Colon Carcinoma Metastatic in the Brain (tissue), 2 donors: ENCODE measurements around the genes MAPK4, ME2 and CCDC68.

DNA sequence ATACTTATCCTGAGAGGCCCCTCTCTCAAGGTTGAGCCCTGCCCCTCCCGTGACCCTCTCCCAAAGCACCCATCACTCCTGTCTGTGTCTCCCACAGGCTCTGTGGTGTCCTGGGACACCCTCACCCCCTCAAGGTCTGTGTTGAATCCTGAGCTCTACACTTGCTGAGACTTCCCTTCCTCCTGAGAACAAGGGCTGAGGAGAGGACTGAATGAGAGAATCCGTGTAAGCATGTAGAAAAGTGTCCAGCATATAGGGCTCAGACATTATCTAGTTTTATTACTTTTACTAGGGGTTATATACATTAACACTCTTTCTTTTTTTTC is 125.5 kb upstream of the ACAA2 start:
- PRO-cap, 2 experiments, result no peak in any of the 2 experiments

DNA sequence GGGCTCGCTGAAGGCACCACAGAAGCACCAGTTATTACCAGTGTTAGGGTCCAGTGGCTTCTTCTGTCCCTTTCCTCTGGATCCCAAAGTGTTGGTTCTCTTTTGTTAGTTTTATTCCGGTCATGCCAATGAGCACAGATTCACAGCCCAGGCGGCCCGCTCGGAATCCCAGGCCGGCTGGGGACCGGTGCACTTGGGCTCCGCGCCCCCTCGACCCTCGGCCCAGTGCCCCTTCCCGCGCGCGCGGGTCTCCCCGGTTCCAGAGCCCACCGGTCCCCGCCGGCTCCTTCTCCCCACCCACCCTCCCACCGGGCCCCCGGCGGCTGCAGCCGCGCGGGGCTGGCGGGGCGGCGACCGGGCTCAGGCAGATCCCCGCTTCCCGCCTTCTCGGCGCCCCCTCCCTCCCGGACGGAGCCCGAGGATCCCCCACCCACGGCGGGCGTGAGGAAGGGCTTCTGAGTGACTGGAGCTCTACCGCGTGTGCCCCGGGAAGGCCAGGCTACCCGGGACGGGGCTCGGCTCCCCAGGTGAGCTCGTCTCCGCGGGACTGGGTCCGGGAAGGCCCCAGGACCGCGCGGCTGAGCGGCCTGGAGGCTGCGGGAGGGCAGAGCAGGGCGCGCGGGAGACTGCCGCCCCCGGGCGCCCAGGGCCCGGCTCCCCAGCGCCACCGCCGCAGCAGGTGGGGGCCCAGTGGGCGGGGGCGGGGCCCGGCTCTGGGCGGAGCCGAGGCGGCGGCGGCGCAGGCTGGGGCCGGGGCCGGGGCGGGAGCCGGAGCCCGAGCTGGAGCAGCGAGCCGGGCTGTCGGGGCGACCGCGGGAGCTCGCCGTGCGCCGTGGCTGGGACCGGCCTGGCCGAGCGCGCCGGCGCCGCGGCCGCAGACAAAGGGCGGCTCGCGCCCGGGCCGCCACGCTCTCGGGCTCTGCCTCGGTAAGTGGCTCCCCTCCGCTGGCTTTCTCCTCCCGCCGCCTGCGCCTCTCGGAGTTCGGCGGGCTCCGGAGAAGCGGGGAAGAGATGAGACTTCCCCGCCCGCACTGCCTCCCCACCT is at the start of gene MAPK4:
Gene MAPK4 (plus strand): TSS at position 771 of the 1,045 bp plus-strand sequence.
- PRO-cap, 2 experiments, result no peak in any of the 2 experiments

DNA sequence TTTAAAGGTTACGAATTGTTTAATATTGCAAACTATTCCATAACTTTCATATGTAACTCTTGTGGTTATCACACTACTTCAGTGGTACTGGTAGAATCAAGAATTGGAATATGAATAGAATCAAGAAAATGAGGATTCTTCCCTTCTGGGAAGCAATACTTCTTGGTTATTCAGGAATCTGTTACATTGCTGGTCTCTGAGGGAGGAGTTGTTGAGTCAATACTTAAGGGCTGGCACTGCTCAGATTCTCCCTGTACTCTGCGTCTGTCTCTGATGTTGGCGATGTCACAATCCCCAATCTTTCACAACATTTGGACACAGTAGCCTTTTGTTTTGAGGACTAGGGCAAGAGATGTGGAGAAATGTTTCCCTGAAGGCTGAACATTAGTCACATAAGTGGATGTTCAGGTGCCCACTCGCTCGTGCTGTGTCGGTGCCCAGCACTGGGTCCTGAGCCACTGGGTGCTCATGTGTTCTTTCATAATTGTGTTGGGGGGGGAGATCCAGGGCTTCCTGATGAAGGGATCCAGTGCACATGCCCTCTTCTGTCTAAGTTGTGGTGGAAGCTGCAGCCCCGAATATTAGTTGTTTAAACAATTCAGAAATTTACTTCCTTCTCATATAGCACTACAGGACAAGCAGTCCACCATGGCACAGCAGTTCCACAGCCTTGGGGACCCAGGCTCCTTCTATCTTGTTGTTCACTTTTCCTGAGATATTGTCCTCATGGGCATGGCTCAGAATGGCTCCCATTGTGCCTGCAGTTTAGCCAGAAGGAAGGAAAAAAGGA is 55.0 kb downstream of the MAPK4 start:
- PRO-cap, 2 experiments, result no peak in any of the 2 experiments

- PRO-cap, 2 experiments, result no peak in any of the 2 experiments
These were observed 94.7 kb downstream of the MAPK4 start for GRCh38 chr18:50654629-50655015.

DNA sequence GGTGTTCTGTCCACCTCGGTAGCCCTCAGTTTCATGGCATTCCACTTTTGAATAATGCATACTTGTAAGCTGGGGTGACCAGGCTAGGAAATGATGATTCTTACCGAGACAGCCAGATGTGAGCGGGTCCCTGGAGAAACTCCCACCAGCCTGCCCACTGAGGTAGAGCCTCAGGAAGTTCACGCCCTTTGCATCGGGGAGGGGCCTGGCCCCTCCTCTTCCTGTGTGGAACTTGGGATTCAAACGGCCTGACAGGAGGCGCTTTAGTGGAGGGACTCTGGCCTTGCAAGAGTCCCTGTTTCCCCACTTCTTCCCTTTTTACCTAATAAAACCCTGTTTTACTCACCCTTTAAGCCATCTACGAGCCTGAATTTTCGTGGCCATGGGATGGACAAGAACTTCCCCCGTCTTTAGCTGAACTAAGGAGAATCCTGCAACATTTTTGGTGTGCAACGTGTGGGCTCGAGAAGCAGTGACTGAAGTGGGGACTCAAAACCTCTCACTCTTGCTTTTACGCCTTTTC is 44.6 kb downstream of the MRO start:
- PRO-cap, 2 experiments, result no peak in any of the 2 experiments

DNA sequence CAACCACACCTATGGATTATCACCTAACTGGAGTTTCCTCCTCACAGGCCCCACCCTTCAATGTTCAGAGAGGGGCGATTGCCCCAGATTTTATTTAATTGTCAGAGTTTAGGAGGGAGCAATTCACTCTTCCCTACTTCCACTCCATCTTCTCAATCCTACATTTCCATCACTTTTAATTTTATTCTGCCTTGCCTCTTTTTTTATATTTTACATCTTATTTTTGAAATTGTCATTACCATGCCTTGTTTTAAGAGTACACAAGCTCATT is 937 bp upstream of the ME2 start:
- PRO-cap, 2 experiments, result peak in 1 of 2 experiments; most common plus-strand start position 97 of the sequence (in 1)

GRCh38 chr18:50878317-50879269 is at the start of gene ME2:
TSS of gene ME2 (plus strand) at chr18:50879118.
- PRO-cap, 2 experiments, result peak in 2 of 2 experiments; most common plus-strand start chr18:50879205 (in 2); most common minus-strand start chr18:50878989 (in 2)

- PRO-cap, 2 experiments, result no peak in any of the 2 experiments
These were observed 16.4 kb downstream of the ELAC1 start for GRCh38 chr18:50984102-50984844.

GRCh38 chr18:51065327-51065784 is 35.3 kb downstream of the SMAD4 start:
- PRO-cap, 2 experiments, result no peak in any of the 2 experiments

- PRO-cap, 2 experiments, result no peak in any of the 2 experiments
These were observed 65.6 kb downstream of the MEX3C start for GRCh38 chr18:51131871-51132337.

- PRO-cap, 2 experiments, result no peak in any of the 2 experiments
These were observed 55.9 kb downstream of the MEX3C start for GRCh38 chr18:51141583-51141994.

- PRO-cap, 2 experiments, result no peak in any of the 2 experiments
These were observed 457.4 kb upstream of the MEX3C start for GRCh38 chr18:51654945-51655298.

- PRO-cap, 2 experiments, result no peak in any of the 2 experiments
These were observed 66.3 kb upstream of the DCC start for GRCh38 chr18:52273776-52274030.

- PRO-cap, 2 experiments, result no peak in any of the 2 experiments
These were observed 76.8 kb upstream of the DYNAP start for GRCh38 chr18:54514199-54514684.

DNA sequence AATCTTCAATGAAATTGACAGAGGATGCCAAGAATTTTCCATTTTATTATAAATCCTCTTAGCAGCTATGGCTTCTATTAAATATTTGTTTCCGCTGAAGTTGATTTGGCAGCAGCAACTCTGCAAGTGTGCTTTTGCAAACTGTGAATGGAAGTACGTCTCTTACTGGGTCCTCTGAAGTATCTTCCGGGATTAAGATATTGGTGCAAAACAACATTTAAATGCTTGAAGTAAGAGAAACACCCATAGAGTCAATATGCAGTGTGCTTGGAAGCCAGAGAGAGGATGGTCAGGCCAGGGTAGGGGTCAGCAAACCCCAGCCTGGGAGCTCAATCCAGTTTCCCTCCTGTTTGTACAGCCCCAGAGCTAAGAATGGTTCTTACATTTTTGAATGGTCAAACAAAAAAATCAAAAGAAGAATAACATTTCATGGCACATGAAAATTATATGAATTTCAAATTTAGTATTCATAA is 13.6 kb downstream of the CCDC68 start:
- PRO-cap, 2 experiments, result no peak in any of the 2 experiments

DNA sequence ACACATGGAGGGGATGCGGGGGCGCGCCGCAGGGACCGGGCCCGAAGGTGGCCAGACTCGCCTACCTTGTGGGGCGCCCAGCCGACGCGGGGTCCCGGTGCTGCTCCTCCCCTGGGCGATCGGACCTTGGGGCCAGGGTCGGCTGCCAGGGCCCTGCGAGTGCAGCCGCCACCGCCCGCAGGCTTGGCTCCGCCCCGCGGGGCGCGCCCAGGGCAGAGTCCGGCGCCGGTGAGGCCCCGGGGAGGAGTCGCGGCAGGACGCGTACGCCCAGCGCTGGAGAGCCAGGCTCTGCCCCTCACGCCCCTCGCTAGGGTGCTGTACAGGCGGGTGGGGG is at the start of gene CCDC68:
Gene CCDC68 (minus strand): TSS at position 191 of the 334 bp plus-strand sequence.
- PRO-cap, 2 experiments, result peak in 2 of 2 experiments; most common plus-strand start position 242 of the sequence (in 1); most common minus-strand start position 128 of the sequence (in 1)

- PRO-cap, 2 experiments, result no peak in any of the 2 experiments
These were observed 275.5 kb upstream of the CCDC68 start for GRCh38 chr18:55234668-55235348.

DNA sequence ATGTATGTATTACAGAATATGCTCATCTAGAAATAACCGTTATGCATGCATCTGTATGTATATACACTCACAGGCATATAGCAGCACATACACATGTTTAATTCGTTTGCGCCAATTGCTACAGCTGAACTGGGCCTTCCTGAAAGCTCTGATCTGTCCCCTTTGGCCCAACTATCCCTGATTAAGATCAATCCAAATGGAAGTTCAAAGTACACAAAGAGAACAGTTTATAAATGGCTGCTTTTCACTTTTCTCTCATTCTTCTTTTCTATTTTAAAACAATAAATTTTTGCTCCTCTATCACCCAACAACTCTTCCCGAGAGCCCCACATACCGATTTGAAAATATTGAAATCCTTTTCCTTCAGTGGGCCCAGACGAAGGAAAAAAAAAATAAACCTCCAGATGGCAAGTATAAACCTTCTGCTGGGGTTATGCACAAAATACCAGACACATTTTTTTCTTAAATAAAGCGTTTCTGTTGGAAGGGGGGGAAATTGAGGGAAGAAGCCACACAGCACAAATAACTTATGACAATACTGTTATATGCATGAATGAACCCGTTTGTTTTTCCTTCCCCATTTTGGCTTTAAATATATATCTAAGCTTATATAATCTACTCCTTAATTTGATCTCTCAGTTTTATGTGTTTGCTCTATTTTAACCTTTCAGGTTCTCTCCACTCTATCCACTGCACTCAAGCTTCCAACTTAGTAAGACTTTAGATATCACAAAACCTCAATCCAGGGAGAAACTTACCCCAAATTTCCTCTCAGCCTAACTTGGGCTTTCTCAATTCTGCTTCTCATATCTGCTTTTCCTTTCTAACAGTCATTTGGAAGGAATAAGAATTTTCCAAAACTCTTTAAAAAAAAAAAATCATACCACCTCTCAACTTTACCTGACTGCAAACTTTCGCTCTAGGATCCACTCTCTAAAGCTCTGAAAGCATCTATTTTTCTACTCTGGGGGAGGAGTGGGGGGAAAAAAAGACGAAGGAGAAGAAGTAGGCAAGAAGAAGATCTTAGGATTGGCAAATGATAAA is 267.2 kb downstream of the TCF4 start:
- PRO-cap, 2 experiments, result no peak in any of the 2 experiments

DNA sequence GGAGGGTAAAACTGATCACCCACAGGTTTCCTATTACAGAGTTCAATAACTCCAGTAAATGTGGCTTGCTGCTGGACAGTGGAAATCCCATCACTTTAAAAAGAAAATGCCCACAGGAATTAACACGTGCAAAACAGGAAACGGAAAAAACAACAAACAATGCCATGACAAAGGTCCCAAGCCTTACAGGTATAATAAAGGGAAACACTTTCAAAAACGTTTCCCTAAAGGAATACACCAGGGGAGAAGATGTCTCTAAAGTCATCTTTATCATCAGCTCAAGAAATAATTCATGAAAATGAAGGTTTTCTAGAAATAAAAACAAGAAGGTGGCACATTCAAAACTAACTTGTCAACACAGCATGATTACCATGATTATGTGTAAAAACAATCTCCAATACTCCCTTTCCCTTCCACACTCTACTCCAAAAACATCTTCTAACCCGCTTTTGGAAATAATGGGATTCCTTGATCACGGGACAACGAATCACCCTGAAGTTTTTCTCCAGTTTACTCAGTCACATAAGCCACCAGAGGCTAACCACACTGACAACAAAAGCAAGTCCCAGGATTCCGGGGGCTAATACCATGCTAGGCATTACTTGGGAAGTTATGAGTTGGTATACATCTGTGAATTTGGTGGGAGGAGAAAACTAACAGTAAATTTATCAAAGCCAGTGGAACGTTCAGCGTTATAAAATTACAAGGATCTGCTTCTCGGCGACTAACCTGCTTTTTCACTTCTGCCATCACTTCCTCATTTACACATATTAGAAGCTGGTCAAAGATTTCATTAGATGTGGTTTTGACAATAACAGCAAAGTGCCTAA is 167.8 kb downstream of the TCF4 start:
- PRO-cap, 2 experiments, result no peak in any of the 2 experiments

DNA sequence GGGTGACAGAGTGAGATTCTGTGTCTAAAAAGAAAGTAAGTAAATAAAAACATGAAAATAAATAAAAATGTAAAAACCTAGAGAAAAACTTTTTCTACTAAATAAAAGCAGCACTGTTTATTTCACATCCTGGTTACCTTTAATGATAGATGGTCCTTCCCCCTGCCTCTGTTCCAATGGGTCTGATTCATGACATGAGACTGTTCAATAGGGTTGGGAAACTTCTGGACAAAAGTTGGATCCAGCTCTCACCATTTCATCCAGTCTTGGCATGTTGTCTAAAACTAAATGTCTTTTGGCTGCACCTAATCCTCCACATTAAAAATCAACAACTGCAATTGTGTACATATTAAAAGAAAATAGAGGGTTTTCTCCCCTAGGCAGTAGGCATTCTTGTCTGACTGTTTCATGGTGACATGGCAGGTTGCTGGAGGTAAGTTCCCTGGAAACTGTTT is 136.0 kb downstream of the TCF4 start:
- PRO-cap, 2 experiments, result no peak in any of the 2 experiments